ENCODE measurements around the genes PRAMEF2 and PRAMEF9.

- PRO-cap = no peak
Observed at GRCh38 chr1:11730368-11730853, 5.5 kb upstream of the AGTRAP start.

DNA sequence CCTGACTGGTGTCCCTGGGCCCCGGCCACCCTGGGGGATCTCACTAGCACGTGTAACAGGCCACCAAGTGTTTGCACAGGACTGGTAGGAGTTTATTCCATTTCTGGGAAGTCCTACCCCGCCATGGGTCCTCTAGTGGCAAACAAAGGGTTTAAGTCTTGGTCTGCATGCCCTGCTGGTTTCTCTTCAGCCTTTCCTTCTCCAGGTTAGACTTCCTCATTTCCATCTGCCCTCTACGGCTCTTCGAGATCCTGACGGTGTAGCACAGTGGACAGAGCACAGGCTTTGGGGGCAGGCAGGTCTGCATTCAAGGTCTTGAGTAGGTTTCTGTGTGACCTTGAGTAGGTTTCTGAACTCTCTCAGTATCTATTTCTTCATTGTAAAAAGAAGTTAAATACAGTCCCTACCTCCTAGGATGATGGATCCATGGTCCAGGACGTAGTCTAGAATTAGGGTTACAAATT is 2.9 kb downstream of the AGTRAP start:
- PRO-cap = unidirectional peak, plus-strand start at position 247 of the sequence

- PRO-cap = no peak
Observed at GRCh38 chr1:11746840-11747039, 10.8 kb downstream of the AGTRAP start.

GRCh38 chr1:11789334-11790358 is 16.1 kb downstream of the MTHFR start:
- PRO-cap = no peak

- PRO-cap = no peak
Observed at GRCh38 chr1:11886788-11887874, 28.4 kb upstream of the NPPB start.

DNA sequence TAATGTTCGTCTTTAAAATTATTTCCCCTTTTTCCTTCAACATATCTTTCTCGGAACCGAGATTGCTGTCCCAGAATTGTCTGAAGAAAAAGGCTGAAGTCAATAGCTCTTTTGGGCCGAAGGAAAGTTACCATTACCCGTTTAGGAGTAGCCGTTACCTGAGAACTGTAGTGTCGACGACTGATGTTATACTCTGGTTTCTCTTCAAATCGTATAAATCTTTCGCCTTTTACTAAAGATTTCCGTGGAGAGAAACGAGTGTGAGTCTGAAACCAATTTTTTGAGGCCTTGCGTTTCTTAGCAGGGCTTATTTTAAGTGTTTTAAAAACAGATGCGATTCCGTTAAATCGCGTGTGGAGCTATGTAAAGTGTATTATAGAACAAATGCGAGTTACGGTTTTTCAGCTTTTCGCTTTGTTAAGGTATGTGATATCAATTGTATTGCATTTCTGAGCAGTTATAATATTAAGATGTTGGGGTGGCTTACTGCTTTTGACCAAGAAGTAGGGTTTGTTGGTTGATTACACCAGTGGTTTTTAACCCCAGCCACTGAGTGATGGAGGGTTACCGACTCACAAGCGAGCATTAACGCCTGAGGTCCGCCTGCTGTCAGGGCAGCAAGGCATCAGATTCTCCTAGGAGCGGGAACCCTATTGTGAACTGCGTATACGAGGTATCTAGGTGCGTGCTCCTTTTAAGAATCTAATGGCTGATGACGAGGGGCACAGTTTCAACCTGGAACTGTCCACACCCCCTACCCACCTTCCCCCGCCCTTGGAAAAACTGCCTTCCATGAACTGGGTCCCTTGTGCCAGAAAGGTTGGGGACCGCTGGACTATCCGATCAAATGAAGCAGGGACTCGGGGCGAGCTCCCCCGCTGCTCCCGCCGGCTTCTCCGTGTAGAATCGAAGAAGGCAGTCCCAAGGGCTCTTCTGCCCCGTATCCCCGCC is 18.0 kb downstream of the KIAA2013 start:
- PRO-cap = unidirectional peak, plus-strand start at position 245 of the sequence; unidirectional peak, plus-strand start at position 552 of the sequence

DNA sequence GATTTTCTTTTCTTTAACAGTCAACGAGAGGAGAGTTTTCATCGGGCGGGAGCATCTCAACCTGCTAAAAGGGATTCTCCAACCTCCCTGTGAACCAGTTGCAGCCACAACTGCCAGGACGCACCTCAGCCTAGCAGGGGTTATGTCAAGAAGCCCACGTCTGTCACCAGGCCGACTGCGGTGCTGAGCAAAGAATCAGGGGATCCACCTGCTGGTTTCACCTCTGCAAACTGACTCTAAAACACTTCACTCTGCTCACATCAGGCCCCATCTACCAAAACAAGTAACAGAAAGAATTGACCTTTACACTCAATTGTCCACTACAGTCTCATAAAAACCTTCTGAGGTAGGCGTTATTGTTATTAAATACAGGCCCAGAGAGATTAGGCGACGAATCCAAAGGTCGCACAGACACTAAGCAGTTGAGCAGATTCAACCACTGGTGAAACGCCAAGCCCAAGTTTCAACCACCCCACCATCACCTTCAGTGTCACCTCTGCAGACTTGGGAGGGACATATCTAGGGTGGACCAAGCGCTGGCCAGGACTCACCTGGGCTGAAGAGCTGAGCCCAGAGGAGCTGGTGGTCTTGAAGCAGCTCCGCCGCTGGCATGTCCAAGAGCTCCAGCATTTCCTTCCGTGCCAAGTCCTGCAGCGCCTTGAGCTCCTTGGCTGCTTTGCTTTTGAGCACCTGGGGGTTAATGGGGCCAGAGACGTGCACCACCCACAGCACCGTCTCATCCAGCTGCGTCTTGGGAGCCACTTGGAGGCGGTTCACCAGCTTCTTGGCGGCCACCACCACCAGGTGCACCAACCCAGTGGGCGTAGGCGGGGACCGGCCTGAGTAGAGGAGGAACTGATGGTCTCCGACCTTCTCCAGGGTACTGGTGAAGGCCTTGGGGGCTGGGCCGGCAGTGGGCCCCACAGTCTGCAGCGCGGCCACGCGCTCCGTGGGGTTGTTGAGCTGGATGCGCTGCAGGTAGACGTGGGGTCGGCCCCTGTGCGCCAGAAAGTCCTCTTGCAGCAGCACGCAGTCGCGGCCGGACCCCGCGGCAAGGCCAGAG is 1.2 kb downstream of the KIAA2013 start:
- PRO-cap = no peak

GRCh38 chr1:11974528-11975322 is 5.5 kb upstream of the MFN2 start:
- PRO-cap = no peak

DNA sequence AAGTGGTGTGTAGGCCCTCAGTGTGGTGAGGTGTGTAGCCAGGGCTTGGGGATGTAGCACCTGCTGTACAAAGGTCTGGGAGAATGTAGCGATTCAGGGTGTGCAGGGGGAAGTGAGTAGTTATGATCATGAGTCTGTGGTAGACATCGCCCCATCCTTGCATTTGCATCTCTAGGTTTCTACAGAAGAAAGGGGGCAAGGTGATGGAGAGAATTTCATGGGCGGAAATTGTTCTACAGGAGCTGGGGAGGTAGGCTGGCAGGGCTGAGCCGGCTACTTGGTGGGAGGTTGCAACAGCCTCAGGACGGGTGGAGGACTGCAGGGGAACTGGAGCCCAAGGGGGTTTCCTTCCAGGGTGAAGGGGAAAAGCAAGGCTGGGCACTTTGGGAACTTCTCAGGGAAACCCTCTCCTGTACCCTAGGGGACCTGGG is 14.7 kb upstream of the TNFRSF1B start:
- PRO-cap = no peak

- PRO-cap = no peak
Observed at GRCh38 chr1:12337790-12338437, 108.1 kb downstream of the VPS13D start.

DNA sequence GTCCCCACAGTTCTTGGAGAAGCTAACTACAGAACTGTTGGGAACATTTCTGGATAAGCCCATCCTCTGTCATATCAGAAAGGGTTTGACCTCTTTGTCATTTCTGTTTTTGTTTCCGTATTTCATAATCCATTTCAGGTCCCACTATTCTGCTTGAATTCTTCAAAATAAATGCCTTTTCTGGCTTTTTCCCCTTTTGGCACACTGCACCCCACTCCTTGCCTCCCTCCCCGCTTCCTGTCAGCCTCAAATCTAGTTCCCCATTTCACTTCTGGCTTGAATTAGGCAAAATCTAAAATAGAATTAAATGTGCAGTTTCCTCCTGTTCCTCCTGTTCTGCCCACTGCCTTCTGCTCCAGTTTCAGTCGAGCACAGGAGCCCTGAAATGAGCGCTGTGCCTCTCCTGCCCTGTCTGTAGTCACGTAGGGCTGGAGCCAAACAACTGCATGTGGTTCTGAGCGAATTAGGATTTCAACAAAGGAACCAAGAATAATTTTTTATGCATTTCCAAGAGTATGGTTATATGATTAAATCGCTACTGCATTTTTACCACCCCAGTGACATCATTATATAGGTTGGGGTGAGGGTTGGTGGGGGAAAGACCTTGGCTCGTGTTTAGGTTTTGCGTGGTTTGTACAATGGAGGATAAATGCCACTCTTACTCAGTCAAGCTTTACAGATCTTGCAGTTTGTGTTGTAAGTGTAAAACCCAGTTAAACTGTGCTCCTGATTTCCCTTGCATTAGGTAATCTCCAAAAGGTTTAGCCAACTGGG is 114.9 kb downstream of the VPS13D start:
- PRO-cap = unidirectional peak, minus-strand start at position 414 of the sequence

- PRO-cap = no peak
Observed at GRCh38 chr1:12486062-12487232, 131.6 kb downstream of the DHRS3 start.

GRCh38 chr1:12509555-12510189 is 108.3 kb downstream of the DHRS3 start:
- PRO-cap = no peak

- PRO-cap = unidirectional peak, plus-strand start at chr1:12525736
Observed at GRCh38 chr1:12525545-12525889, 92.5 kb downstream of the DHRS3 start.

GRCh38 chr1:12548809-12549384 is 69.1 kb downstream of the DHRS3 start:
- PRO-cap = unidirectional peak, minus-strand start at chr1:12549201

DNA sequence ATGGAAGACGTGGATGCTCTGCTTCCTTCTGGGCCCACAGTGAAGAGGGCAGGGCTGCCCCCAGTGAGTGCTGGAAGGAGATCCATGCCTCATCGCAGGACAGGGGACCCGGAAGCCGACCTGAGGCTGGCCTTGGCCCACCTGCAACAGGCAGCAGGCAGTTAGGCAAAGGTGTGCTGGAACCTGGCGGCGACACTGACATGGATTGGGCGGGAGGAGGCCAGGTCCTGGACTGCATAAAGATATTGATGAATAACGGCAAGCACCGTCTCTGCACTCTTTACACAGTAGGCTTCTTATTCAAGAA is 62.5 kb downstream of the DHRS3 start:
- PRO-cap = no peak

DNA sequence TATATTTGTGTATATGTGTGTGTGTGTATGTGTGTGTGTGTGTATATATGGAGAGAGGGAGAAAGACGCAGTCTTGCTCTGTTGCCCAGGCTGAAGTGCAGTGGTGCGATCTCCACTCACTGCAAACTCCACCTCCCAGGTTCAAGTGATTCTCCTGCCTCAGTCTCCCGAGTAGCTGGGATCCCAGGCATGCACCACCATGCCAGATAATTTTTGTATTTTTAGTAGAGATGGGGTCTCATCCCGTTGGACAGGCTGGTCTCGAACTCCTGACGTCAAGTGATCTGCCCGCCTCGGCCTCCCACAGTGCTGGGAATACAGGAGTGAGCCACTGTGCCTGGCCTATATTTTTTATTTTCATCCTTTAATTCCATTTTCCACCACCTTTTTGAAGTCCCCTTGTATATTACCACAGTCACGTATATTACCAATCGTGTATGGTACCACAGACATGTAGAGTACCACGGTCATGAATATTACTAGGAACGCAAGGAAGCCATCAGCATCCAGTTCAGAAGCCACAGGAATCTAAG is 10.1 kb downstream of the DHRS3 start:
- PRO-cap = no peak

- PRO-cap = no peak
Observed at GRCh38 chr1:12856852-12857276, at the start of gene PRAMEF2. Gene PRAMEF2, plus strand, starts transcription at chr1:12857086.

- PRO-cap = no peak
Observed at GRCh38 chr1:13171647-13172053, at the start of gene PRAMEF9. Gene PRAMEF9, plus strand, starts transcription at chr1:13171848.

GRCh38 chr1:13613777-13614012 is 30.1 kb downstream of the PDPN start:
- PRO-cap = no peak